HCT116 (cell line): ENCODE measurements around a stretch of chr10.

DNA sequence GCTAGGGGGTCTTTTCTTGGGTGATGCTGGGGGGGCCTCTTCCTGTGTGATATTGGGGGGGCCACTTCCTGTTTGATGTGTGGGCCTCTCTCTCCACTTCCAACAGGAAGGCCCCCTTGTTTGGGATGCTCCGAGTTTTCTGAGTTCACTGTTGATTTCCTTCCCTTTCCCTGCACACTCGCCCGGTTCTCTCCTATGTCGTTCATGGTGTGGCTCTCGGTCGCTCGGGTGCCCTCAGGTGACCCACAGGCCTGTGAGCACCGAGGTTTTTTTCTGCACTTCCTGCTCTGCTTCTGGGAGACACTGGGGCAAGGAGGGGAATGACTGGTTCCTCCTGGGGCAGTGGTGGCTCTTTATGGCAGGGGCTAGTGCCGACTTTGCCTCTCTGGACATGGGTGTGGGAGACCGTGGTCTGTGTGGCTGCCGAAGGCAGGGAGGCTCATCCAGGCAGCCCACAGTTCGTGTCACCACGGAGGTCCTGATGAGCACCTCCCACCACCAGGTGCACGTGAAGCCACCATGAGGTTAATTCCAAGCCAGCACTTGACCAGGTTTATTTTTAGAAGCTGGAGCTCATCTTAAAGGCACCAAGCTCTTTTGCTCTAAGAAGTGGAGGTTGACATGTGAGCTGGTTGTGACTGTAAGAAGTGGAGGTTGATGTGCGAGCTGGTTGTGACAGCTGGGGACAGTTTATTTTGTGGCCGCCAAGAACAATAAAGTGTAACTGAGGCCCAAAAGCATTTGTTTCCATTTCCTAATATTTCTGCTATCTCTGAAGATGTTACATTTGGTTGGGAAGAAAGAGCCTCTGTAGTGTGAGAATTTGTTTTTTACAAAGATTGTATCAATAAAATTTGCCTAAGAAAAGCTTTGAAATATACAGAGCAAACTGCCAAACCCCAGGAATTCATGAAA is 24.7 kb upstream of the DPYSL4 start:
- RRBS = no CpG with 5 or more reads among the region's 16 CpGs

DNA sequence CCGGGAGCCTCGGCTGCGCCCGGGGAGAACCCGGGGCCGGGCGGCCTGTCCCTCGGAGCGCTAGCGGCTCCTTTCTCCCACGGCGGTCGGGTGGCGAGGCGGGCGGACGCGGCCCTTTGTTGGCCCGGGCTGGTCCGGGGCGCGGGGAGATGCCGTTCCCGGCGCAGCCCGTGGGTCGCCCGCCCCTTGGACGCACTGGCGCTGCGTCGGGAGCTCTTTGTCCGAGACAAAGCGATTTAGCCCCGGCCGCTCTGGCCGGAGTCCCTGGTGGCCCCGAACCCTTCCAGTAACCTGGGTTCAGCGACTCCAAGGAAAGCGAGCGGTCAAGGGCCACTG is 624 bp downstream of the DPYSL4 start:
- RRBS = 80% methylated on average over 2 of the region's 41 CpGs

- RRBS = 85% methylated on average over 15 of the region's 40 CpGs
Measured at GRCh38 chr10:132187740-132188706, 1.3 kb downstream of the DPYSL4 start.

GRCh38 chr10:132355653-132356226 is 23.7 kb downstream of the LRRC27 start:
- RRBS = no CpG with 5 or more reads among the region's 18 CpGs

- RRBS = no CpG with 5 or more reads among the region's 28 CpGs
Measured at GRCh38 chr10:132375023-132375979, 21.7 kb upstream of the PWWP2B start.

DNA sequence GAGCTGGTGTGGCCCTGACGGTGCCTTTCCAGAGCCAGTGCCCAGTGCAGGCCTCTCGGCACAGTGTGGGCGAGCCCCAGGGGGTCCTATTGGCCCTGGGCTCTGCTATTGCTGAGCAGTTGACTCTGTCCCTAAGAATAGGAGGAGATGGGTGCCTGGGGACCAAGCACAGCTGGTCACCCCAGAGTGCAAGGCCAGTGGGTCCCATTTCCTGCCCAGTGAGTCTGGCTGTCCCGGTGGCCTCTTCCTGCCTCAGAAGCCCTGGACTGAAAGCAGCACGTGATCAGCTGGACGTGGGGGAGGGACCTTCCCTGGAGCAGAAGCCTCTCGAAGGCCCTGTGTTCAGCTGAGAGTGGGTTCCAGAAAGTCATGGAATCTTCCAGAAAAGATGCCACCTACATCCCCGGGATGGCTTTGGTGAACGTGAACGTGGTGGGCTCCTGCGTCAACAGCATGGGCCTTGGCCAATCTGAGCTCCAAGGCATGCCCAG is 42.0 kb downstream of the PWWP2B start:
- RRBS = no CpG with 5 or more reads among the region's 11 CpGs

GRCh38 chr10:132466307-132466893 is 69.4 kb downstream of the PWWP2B start:
- RRBS = 91% methylated on average over 9 of the region's 20 CpGs

GRCh38 chr10:132470333-132470933 is 67.2 kb upstream of the INPP5A start:
- RRBS = no CpG with 5 or more reads among the region's 18 CpGs

GRCh38 chr10:132570518-132571038 is 33.0 kb downstream of the INPP5A start:
- RRBS = no CpG with 5 or more reads among the region's 17 CpGs

GRCh38 chr10:132618450-132618867 is 80.9 kb downstream of the INPP5A start:
- RRBS = no CpG with 5 or more reads among the region's 5 CpGs

DNA sequence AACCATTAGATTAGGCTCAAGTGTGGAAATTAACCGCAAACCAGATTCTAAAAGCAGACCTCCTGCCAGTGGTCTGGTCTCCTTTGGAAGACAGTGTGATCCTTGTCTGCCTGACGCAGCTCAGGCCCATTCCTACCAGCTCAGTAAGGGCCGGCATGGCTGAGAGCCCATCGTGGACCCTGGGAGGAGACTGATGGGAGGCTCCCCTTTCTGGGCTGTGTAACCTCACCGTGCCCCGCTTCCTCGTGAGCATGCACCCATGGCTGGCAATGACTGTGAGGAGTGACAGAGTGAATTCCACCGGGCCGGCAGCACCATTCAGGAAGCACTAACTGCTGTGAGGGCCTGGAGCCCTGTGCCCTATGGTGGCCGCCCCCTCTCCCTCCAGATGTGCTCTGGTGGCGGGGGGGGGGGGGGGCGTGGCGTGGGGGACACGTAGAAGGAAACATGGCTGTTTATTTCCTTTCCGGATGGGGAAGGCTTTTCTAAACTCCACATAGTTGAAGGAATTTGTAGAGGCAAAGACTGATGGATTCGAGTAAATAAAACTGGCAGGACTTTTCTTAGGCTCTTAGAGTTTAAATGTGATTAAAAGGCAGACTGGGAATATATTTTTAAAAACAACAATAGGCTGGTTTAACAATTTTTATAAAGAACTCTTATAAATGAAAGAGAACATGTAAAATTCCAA is 90.6 kb downstream of the INPP5A start:
- RRBS = no CpG with 5 or more reads among the region's 16 CpGs

DNA sequence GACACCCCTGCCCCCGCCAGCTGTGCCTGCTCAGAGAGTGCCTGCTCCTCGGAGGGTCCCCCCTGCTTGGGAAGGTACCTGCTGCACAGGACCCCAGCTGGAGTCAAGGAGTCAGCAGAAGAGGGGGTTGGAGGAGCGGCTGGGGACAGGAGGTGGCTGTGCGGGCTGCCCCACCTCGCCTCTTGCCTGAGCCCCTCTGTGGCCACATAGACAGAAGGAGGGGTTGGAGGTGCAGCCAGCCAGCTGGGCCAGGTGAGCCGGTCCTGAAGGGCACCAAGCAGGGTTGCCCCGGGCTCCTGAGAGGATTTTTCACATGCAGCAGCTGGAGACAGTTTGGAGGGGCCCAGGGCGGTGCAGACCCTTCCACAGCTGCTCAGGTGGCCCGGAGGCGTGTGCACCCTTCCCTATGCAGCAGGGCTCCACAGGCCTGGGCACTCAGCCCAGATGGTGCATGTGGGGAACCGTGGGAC is 118.9 kb downstream of the INPP5A start:
- RRBS = 100% methylated on average over 3 of the region's 11 CpGs

DNA sequence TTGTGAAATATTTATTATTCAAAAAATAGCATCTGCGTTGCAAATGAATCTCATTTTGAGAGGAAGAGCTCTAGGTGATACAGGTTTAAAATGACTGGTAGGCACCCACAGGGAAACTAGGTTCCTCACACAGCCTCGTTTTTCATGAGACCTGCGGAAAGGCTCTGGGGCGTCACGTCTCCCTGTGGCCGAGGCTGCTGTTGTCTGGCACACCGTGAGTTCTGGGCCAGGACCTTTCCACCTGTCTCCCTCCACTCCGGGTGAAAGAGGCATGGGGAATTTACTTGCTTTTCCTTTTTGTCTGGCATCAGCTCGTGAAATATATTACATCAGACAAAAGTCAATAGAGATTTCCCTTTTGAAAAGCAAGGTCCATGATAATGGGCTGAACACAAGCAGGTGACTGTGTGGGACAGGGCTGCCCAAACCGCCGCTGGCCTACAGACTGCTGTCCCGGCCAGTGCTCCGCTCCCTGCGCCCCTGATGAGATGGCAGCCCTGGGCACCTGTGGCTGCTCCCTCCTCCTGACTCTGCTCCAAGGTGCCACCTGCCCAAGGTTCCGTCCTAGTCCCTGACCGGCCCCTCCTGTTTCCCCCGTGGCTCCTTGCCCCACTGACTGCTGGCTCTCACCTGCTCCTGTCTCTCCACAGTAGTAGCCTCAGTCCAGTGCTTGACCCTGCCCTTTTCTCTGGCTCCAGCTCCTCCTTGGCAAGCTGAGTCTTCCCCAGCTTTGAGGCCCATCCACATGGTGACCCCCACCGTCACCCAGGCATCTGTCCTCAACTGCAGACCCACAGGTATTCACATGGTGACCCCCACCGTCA is 109.6 kb downstream of the NKX6-2 start:
- RRBS = no CpG with 5 or more reads among the region's 19 CpGs

DNA sequence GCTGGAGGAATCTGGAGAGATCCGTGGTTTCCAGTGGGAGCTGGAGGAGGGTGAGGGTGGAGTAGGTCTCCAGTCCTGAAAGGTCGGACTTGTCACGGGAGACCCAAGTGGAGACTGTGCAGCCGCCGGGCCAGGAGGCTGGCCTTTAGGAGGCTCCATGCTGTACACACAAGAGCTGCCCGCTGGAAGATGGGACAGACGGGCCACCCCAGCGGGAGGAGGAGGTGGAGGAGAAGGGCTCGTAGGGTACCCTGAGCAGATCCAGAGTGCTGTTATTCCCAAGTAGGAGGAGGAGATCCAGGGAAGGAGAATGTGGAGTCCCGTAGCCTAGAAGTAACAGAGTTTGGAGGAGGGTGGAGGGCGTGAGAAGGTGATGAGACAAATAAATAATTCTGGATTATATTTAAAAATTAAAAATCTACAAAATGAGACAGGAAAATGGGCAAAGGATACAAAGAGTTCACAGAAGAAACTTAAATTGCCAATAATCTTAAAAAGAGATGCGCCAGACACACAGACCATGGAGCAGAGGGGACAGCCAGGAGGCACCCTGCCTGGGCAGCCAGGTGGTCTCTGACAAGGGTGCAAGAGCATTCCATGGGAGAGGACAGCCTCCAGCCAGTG is 106.6 kb downstream of the NKX6-2 start:
- RRBS = no CpG with 5 or more reads among the region's 12 CpGs

DNA sequence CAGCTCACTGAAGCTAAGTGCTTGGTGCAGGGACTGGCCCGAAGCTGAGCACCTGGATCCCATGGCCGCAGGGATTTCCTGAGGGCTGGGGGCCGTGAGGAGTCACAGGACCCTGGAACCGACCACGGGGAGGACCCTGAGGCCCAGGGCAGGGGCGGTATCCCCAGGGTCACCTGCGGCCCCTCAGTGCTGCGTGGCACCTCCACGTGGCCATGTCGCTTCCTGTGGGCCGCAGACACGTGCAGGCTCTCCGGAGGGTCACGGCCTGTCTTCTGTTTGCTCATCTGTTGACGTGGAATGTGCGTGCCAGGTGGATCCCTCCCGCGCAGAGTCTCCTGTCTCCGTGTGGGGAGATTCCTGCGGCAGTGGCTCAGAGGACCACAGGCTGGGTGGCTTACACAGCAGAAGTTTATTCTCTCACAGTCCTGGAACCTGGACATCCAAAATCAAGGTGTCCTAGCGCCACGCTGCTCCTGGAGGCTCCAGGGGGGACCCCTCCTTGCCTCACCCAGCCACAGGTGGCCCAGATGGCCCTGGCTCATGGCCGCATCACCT is 53.3 kb downstream of the NKX6-2 start:
- RRBS = no CpG with 5 or more reads among the region's 23 CpGs

- RRBS = 80% methylated on average over 4 of the region's 72 CpGs
Measured at GRCh38 chr10:132783656-132784554, 2.0 kb downstream of the NKX6-2 start.

DNA sequence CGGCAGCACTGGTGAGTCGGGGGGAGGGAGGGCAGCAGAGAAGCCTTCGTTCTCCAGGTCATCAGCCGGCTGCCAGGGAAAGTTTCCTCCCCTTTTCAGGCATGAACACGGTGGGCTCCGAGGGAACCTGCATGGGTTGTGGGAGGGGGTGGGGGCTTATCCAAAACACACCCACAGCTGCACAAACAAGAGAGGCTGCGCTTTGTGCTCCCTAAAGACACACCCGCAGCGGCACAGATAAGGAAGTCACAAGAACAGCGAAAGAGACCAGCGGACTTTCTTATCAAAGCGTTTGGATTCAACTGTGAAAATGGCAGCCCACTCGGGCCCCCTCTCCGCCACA is 62.4 kb upstream of the NKX6-2 start:
- RRBS = no CpG with 5 or more reads among the region's 14 CpGs

GRCh38 chr10:133062802-133063001 is 25.0 kb upstream of the ADGRA1 start:
- RRBS = no CpG with 5 or more reads among the region's 12 CpGs

DNA sequence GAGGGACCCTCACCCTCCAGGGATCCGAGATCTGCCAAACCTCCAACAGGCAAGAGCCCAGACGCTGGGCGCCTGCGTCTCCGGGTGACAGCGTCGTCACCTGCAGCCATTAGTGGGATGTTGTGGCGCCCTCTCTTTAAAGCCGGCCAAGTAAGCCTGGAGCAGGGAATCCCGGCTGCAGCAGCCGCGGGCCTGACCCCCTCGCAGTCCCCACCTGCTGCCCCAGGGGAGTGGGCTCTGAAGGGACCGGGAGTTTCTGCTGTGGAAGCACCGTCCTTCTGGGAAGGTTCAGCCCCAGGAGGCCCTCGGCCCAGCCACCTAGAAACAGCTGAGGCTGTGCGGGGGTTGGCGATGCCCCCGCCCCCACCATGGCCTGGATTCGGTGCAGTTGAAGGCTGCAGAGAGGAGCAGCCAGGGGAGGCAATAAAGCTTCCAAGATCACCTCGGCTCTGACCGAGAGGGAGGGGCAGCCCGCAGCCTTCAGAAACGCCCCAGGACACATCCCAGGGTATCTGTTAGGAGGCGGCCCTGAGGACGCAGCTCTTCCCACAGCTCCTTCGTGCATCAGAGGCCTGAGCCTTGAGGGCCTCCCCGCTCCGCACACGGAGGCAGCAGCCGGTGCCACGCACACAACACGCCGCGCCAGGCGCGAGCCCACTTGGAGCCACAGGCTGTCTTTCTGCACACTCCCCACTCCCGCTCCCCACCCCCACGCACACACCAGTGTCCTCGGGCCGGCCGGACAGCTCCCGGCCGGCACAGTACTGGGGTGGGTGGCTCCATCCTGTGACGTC is 1.5 kb downstream of the KNDC1 start:
- RRBS = 87% methylated on average over 10 of the region's 45 CpGs

GRCh38 chr10:133162581-133162820 is 2.5 kb downstream of the KNDC1 start:
- RRBS = no CpG with 5 or more reads among the region's 9 CpGs